Measurements from ENCODE around the gene BBS10.

DNA sequence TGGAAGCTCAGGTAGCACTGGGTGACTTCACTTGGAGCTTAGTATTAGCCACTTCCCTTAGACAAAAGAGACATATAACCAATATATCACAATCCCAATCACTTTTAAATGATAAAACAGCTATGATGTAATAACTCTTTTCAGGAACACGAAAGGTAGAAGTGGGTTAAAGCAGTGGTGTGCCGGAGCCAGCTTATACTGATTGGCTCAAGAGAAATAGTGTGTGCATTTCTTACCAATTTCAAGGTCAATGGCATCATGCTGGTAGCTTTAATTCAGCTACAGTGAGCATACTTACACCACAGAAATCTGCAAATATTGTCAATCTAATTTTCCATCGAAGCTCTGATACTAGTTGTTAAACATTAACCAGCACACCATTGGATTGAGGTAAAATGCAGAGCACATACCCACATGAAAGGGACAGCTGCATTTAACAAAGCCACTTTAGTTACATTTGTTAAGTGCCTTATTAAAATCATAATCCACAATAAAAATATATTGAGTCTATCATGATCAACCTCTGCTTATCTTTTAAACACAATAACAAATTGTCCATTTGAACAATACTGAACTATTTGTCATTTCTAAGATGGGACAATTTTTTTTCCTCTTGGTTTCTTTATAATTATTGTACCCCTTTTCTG is 225.7 kb downstream of the KCNC2 start:
- PRO-cap, 7 experiments: no peak in any of the 7 experiments

- PRO-cap, 7 experiments: no peak in any of the 7 experiments
Observed at GRCh38 chr12:75360102-75361050, 25.9 kb downstream of the GLIPR1L1 start.

- PRO-cap, 7 experiments: peak in 7 of 7 experiments; most common plus-strand start chr12:75478656 (in 7)
Observed at GRCh38 chr12:75478523-75479167, 1.9 kb upstream of the GLIPR1 start.

GRCh38 chr12:75658823-75659236 is 147.4 kb upstream of the KRR1 start:
- PRO-cap, 7 experiments: no peak in any of the 7 experiments

DNA sequence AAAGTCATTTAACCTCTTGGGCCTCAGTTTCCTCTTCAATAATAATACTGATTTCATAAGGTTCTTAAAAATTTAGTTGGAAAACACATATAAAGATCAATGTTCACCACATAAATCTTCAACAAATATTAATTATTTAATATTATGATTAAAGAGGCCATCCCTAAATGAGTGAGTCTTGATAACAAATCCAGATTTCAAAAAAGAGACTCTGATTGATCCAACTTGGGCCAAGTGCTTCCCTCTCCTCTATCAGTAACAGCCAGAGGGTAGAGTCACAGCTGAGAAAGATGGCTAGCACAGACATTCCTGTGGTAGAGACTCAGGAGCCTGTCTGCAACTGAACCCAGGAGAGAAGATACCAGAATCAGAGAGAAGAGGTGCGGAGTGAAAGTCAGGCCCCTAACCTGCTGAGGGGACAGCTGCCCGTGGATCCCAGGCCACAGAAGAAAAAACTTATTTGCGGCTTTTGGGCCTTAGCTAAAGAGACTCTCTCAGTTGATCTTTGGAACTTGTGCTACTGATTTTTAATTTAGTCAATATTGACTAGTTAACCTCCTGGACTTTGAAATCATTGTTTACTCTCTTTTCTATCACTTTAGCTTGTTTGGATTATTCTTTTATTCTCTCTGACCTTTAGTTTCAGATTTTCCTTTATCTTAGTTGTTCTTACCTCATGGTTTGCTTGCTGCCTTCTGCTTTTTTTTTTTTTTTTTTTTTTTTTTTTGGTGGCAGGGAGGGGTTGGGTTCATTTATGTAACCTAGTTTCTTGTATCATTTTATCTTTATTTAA is 154.7 kb upstream of the KRR1 start:
- PRO-cap, 7 experiments: no peak in any of the 7 experiments

DNA sequence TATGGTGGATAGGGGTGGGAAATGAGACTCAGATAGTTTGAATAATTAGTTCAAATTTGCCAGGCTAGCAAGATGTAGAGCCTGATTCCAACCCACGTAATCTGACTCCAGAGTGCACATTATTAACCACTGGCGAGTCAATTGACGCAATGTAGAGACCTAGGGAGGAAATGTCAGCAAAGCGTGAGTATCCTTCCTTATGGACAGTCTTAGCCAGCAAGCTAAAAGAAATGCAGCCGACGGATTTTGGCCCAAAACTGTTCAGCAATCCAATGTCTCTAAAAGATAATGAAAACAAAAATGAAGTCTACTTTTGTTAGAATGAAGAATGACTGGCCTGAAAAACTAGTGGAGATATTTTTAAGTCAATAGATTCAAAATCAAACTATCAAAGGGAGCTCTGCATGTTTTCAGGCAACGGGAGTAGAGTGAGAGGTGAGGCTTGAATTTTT is 193.3 kb upstream of the KRR1 start:
- PRO-cap, 7 experiments: no peak in any of the 7 experiments

DNA sequence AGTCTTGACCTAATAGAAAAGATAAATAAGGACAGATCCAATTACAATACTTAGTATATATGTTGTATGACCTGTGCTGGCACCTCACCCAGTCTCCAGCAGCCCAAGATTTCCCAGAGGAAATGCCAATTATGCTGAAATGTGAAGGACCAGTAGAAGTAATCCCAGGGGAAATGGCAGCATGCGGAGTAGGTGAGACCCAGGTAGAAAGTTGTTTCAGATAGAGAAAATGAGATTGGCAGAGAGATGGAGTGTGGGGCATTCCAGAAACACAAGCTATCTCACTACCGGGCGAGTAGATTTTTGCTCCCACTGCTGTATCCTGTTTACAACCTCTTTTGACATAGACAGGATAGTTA is 268.2 kb upstream of the KRR1 start:
- PRO-cap, 7 experiments: no peak in any of the 7 experiments

GRCh38 chr12:75953100-75953930 is 131.2 kb downstream of the NAP1L1 start:
- PRO-cap, 7 experiments: no peak in any of the 7 experiments

DNA sequence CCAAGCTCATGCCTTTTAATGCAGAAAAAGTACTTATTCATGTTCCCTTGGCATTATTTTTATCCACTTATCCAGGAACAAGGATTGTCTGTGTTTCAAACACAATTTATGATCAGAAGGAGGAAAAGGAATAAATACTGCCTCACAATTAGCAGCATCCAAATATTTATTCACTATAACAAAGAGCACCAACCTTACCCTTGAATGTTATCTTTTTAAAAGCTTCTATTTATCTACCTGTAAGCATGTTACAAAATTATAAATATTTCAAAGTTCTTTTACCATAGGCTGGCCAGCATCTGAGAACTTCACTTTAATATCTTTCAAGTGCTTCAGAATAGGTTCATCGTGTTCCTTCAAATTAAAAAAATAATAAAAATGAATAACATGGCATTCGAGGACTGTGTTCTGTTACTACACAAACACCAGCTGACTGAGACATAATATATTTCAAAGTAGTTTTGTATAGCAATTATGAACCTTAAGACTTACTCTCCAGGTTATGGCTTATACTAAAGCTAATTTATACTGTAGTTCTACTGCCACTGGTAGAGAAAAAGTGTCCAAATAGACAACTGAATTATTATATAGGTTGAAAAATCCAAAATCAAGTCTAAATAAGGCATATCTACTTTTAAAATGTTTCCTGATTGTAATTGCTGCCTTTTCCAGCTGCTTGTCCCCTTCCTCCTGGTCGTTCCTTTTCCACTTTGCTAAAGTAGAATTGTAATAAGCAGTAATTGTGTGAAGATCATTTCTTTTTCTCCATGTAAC is 29.6 kb downstream of the NAP1L1 start:
- PRO-cap, 7 experiments: peak in 1 of 7 experiments; most common minus-strand start position 205 of the sequence (in 1)

- PRO-cap, 7 experiments: peak in 4 of 7 experiments; most common plus-strand start chr12:76085346 (in 1)
Observed at GRCh38 chr12:76085307-76085574, 756 bp upstream of the NAP1L1 start.

DNA sequence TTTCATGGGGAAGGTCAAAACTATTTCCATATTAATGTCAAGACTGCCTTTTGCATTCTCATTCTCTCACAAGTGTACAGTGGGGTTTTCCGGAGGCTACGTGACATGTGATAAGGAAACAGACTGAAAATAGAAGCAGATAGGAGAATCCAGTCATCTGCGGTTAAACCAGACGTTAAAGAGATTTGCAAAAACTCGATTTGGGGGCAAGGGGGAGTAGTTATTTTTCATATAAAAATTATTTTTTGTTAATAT is 1.0 kb upstream of the NAP1L1 start:
- PRO-cap, 7 experiments: no peak in any of the 7 experiments

DNA sequence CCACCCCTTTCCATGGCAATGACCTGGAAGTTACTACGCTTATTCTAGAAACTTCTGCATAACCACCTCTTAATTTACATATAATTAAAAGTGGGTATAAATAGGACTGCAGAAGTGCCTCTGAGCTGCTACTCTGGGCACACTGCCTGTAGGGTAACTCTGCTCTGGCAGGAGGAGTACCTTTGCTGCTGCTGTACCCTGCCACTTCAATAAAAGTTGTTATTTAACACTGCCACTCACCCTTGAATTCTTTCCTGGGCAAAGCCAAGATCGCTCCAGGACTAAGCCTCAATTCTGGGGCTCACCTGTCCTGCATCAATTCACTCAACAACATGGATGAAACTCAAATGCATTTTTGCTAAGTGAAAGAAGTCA is 8.1 kb upstream of the NAP1L1 start:
- PRO-cap, 7 experiments: no peak in any of the 7 experiments

DNA sequence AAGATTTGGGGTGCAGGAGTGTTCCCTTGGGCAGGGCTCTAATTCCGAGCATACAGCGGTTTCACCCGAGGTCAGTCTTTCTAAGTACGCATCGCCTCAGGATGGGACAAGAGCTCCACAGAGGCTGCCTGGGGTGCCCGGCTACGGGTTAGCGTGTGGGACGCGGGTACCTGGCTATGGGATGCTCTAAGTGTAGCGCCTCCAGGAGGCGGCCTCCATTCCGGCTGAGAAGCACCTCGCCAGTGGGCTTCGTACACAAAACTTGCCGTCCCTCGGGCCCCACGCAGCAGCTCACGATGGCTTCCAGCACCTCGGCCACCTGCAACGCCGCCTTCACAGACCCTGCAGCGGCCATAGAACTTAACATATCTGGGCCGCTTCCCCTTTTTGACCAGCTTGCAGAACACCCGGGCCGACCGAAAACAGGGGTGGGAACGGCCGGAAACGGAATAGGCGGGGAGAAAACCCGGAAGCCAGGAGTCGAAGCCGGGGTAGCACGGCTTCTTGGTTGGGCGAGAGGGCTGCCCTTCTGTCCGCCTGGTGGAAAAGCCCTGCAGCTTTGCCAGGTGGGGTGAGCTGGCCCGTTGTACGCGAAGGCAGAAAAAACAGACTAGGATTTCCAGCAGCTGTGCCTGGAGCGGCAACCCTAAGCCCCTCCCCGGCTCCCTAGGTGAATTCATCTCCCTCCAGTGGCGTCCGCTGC is at the start of gene BBS10:
Gene BBS10, minus strand, starts transcription at position 424 of the 703 bp plus-strand sequence.
- PRO-cap, 7 experiments: peak in 7 of 7 experiments; most common plus-strand start position 478 of the sequence (in 7); most common minus-strand start position 424 of the sequence (in 7)

DNA sequence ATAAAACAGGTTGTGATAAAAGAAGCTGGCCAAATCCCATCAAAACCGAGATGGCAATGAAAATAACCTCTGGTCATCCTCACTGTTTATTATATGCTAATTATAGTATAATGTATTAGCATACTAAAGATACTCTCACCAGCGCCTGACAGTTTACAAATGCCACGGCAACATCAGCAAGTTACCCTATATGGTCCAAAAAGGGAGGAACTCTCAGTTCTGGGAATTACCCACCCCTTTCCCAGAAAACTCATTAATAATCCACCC is 51.0 kb downstream of the OSBPL8 start:
- PRO-cap, 7 experiments: peak in 1 of 7 experiments; most common minus-strand start position 152 of the sequence (in 1)

GRCh38 chr12:76866733-76867075 is 12.1 kb downstream of the CSRP2 start:
- PRO-cap, 7 experiments: no peak in any of the 7 experiments

- PRO-cap, 7 experiments: no peak in any of the 7 experiments
Observed at GRCh38 chr12:77064758-77065411, 484 bp downstream of the E2F7 start.

- PRO-cap, 7 experiments: no peak in any of the 7 experiments
Observed at GRCh38 chr12:77086920-77087119, 21.5 kb upstream of the E2F7 start.

DNA sequence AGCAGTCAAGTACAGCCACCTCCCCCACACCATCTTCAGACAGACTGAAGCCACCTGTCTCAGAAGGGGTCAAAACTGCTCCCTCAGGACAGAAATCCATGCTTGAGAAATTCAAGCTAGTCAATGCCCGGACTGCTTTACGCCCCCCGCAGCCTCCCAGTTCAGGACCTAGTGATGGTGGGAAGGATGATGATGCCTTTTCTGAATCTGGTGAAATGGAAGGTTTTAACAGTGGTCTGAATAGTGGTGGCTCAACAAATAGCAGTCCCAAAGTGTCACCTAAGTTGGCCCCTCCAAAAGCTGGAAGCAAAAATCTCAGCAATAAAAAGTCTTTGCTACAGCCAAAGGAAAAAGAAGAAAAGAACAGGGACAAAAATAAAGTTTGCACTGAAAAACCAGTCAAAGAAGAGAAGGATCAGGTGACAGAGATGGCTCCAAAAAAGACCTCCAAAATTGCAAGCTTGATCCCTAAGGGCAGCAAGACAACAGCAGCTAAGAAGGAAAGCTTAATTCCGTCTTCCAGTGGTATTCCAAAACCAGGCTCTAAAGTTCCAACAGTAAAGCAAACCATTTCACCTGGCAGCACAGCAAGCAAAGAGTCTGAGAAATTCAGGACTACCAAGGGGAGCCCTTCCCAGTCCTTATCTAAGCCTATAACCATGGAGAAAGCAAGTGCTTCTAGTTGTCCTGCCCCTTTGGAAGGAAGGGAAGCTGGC is 176.1 kb downstream of the NAV3 start:
- PRO-cap, 7 experiments: no peak in any of the 7 experiments

GRCh38 chr12:78864125-78864527 is 448 bp upstream of the SYT1 start:
- PRO-cap, 7 experiments: no peak in any of the 7 experiments

DNA sequence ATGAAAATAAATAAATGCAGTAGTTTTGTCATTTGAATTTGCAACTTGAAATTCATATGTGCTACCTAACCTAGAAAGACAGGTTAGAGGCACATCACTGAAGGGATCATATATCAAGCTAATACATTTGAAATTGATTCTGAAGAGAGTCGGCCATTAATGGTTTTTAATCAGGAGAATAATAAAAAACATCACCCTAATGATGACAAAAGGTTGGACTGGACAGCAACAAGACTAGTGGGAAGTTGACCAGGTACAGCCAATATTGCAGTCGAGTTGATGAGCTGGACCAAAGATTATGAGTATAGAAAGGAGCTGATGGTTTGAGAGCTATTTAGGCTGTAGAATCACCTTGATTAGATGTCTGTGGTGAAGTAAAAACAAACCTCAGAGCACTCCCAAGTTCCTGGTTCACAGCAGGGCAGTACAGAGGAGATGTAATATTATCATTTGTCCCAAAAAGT is 286.8 kb downstream of the SYT1 start:
- PRO-cap, 7 experiments: no peak in any of the 7 experiments